GM12892 (cell line): ENCODE data around the genes CTDSP2 and MON2.

- RRBS: no CpG with 5 or more reads among the region's 2 CpGs
Observed at GRCh38 chr12:57826286-57826774, 7.8 kb upstream of the AVIL start.

DNA sequence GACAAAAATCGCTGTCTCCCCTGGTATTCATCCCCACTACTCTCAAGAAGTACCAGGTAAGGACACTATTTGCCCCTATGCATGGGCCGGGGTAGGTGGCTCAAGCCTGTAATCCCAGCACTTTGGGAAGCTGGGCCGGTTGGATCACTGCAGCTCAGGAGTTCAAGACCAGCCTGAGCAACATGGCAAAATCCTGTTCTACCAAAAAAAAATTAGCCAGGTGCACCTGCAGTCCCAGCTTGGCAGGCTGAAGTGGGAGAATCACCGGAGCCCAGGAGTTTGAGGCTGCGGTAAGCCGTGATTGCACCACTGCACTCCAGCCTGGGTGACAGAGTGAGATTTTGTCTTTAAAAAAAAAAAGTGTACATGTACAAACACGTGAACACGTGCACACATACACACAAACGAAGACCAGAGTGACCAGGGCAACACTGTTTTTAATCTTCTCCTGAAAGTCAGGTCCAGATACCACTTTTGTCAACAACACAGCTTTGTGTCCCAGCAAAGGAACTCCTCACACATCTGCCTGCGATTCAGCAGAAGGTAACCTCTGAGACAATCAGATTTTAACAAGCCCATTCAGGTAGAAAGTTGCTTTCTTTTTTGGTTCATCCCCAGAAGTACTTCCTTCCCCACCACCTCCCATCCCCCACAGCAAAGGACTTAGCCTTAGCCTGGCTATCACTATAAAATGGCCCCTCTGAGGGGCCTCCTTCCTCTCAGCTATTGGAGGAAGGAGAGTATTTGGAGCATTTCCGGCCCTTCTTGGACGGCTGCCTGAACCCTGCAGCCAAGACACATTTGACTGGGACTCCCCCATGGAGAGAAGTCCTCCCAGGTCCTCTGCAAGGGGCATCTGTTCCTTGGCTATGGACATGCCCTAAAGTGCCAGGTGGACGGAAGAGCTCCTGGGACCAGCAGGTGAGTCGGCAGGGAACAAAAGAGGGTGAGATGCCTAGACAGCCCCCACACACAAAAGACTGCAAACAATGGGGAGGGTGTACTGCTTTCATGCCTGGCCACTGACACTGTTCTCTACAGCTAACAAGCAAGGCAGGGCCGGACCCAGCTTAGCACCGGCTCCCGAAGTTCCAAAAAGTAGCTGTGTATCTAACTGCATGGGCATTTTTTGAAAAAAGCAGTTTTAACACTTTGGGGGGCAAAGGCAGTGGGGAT is 9.8 kb downstream of the CTDSP2 start:
- RRBS: no CpG with 5 or more reads among the region's 17 CpGs

DNA sequence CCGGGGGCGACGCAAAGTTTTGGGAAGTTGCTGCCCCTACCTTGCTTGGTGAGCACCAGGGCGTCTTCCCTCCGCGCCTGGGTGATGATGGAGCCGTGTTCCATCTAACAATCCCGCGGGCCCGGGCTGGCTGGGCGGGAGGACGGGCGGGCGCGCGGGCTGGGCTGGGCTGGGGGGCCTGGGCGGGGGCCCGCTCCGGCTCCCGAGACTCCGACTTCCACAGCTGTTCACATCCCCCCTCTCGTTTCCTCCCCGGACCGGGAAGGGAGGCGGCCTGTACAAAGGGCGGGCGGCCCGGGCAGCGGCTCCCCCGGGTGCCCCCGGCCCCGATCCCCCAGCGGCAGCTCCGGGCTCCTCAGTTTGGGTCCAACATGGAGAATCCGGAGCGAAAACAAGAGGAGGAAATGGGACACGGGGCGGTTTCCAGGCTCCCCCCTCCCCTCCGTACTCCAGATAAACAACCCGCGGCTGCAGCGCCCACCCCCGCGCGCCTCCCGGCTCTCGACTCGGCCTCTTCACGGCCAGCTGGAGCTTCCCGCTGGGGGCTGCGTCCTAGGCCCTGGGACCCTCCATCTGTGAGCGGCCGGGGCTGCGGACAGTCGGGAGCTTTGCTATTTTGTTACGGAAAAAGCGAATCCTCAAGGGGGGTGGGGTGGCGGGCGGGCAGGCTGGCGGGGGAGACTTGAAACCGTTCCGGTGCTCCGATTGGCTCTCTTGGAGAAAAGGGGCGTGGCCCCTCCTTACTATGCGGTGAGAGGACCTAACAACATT is at the start of gene CTDSP2:
TSS of gene CTDSP2 (minus strand) at position 398 of the 771 bp plus-strand sequence.
- RRBS: 1% methylated on average over 15 of the region's 65 CpGs

GRCh38 chr12:57881365-57882171 is 35.0 kb upstream of the CTDSP2 start:
- RRBS: no CpG with 5 or more reads among the region's 2 CpGs

GRCh38 chr12:57887957-57888454 is 41.5 kb upstream of the CTDSP2 start:
- RRBS: no CpG with 5 or more reads among the region's 10 CpGs

GRCh38 chr12:57894654-57895320 is 46.6 kb upstream of the ATP23 start:
- RRBS: no CpG with 5 or more reads among the region's 5 CpGs

DNA sequence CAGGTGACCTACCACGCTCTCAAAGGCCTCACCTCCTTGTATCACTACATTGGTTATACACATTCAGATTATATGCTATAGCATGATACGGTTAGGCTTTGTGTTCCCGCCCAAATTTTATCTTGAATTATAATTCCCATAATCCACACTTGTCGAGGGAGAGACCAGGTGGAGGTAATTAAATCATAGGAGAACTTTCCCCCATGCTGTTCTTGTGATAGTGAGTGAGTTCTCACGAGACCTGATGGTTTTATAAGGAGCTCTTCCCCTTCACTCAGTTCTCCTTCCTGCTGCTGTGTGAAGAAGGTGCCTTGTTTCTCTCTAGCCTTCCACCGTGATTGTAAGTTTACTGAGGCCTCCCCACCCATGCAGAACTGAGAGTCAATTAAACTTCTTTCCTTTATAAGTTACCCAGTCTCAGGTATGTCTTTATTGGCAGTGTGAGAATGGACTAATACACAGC is 19.3 kb upstream of the LRIG3 start:
- RRBS: no CpG with 5 or more reads among the region's 6 CpGs

DNA sequence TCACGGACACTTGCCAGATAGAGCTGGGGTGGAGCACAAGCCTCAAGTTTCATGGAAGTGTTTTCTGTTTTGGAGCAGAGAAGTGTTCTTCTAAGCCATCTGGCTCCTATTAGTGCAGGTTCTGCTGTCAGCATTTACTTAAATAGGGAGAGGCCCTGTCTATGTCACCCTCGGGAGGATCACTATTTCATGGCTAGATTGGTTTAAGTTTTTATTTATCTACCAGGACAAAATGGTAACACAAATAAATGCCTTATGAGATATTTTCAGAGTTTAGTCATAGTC is 85.3 kb upstream of the LRIG3 start:
- RRBS: no CpG with 5 or more reads among the region's 2 CpGs

DNA sequence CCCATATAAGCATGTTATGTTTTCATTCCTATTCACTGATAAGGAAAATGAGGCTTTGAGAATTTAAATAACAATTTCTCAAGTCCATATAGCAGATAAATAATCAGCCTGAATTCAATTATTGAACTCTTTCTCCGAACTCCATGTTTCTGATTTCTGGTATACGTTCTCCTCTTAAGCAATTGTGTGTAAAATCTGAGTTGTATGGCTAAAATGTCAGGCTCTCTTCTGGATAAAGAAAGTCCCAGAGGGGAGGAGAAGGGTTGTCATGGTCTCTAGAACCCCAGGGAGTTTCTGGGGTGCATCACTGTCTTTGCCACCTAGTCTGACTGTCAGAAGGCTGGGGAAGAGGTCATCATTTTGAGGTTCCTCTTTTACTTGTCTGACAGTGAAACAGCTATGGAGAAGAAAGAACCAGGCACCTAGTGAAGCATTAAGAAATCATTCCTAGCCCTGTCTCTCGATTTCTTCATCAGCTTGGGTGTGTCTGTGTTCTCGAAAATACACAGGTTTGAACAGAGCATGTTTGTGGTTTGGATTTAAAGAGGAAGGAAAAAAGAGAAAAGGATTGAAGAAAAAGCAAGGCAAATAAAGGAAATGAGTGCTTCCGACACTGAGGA is 158.6 kb upstream of the LRIG3 start:
- RRBS: no CpG with 5 or more reads among the region's 5 CpGs

DNA sequence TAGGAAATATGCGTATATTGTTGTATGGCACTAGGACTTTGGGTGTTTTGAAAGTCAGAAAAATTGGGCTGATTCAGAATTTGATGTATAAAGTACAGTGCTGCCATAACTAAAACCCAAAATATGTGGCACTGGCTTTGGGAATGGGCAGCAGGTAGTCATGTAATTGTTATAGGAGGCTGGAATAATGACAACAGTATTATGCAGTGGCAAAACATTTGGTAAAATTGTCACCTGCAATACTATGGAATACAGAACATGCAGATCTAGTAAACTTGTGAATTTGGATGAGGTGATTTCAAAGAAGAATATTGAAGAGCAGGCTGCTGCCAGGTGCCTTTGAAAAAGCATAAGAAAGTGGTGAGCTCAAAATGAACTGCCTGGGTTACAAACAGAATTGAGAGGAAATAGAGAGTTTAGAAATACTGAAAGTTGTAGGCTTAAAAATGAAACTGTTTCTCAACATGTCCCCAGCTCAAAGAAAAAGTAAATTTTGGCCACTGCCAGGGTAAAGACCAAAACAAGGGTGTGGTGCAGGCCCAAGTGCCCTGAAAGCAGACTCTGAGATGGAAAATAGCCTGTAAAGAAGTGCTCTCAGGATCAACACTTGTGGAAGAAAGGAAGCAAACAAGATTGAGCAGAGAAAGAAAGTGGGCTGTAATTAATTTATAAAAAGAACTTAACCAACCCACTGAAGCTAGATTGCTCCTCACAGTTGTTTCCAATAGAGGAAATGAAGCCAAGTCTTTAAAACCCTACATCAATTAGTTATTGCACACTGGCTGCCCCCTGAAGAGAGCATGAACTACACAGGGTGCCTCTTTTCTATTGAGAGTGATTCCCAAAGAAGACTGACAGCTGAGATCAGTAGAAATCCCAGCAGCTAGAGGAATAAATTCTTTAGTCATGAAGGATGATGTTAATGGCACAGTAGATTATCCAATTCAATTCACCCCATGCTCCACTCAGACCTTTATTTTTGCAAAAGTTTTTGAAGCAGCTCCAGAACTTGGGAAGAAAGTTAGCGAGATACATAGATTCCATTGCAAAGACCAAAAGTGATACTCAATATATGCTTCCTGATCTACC is 8.9 kb upstream of the USP15 start:
- RRBS: no CpG with 5 or more reads among the region's 2 CpGs

- RRBS: 1% methylated on average over 19 of the region's 71 CpGs
Observed at GRCh38 chr12:62466435-62467755, at the start of gene MON2. TSS of gene MON2 (plus strand) at chr12:62466826.

- RRBS: 15% methylated on average over 12 of the region's 30 CpGs
Observed at GRCh38 chr12:63151449-63152075, 561 bp upstream of the AVPR1A start.

DNA sequence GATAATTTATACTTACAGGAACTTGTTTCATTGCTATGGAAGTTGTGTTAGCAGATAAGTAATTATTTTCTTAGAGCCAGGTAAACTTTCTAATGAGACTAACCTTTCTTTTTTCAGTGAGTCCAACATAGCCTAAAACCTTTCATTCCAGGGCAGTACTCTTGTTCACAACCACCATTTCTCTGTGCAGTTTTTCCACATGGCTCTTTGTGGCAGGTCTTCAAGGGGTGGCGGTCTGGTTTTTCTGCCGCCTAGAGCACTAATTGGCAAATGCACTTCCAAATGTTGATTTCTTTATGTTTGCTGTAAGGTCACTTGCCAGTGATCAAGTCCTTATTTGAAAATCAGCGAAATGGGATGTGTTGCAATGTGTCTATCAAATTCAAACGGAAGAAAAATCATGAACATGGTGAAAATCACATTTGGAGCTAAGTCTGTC is 1.7 kb downstream of the SRGAP1 start:
- RRBS: no CpG with 5 or more reads among the region's 4 CpGs

- RRBS: no CpG with 5 or more reads among the region's 6 CpGs
Observed at GRCh38 chr12:63899026-63899832, 54.7 kb downstream of the SRGAP1 start.

GRCh38 chr12:63918136-63919453 is 74.1 kb downstream of the SRGAP1 start:
- RRBS: no CpG with 5 or more reads among the region's 14 CpGs

GRCh38 chr12:64083277-64083713 is 138.8 kb downstream of the KICS2 start:
- RRBS: no CpG with 5 or more reads among the region's 5 CpGs

GRCh38 chr12:64219023-64219654 is 3.0 kb downstream of the KICS2 start:
- RRBS: no CpG with 5 or more reads among the region's 2 CpGs

DNA sequence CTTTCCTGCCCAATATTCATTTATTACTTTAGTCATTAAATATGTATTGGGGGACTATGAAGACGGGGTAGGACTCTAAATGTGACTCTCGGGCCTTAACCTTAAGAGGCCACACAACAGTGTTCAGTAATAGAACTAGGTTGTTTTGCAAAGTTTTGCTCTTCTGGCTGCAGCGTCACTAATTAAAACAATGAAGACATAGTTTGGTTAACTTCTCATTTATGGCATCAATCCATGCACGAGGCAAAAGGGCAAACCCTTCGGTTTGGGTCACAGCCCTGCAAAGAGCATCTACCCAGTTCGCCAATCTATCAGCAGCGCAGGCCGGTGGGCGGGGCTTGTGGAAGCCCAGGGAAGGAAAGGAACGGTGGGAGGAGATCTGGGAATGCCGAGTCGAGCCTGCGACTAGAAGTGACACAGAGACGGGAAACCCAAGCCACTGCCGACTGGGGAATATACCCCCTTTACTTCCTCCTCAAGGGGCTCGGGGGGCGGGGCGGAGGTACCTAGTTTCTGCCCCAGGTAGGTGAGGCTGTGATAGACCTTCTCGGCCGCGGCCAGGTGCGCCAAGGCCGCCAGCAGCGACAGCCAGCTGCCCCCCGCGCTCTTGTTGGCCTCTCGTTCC is 487 bp downstream of the KICS2 start:
- RRBS: no CpG with 5 or more reads among the region's 27 CpGs